ENCODE results near the genes TNNI3K, LHX8, SLC44A5 and AK5.

DNA sequence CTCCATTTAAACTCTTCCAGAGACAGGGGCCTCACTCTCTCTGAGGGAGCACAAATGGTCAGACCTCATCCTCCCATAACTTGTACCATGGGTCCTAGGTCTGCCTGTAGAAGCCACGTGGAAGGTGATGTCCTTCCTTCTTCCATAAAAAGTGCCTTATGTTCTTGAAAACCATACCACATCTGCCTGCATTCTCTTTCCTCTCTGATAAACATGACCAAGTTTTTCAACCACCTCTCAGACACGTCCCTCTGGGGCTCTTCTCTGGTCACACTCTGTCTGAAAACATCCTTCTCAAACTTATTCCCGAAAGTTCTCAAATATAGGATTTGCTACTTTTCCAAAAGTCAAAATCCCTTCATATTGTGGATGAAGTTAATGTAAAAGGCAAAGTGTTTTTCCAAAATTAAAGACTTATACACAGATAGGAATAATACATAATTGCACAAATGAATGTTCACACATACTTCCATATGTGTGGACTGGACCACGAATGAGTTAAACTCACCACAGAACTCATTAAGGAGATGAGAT, 72.8 kb downstream of the WLS start:
- RRBS, result no CpG with 5 or more reads among the region's 4 CpGs

GRCh38 chr1:68174711-68175118, 57.6 kb downstream of the WLS start:
- RRBS, result no CpG with 5 or more reads among the region's 3 CpGs

DNA sequence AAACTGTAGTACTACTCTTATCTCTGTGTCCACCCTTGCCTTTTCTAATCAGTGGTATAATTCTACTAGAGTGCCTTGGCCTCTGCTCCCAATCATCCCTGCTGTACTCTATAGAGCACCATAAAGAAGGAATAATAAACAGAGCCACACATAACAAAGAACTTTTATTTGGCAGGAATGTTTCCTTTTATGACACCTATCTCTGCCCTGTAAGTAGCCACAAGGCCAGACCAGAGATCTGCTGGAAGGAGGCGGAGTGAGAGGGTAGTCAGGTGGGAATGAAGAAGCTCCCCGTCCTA, 32.8 kb downstream of the WLS start:
- RRBS, result no CpG with 5 or more reads among the region's 2 CpGs

DNA sequence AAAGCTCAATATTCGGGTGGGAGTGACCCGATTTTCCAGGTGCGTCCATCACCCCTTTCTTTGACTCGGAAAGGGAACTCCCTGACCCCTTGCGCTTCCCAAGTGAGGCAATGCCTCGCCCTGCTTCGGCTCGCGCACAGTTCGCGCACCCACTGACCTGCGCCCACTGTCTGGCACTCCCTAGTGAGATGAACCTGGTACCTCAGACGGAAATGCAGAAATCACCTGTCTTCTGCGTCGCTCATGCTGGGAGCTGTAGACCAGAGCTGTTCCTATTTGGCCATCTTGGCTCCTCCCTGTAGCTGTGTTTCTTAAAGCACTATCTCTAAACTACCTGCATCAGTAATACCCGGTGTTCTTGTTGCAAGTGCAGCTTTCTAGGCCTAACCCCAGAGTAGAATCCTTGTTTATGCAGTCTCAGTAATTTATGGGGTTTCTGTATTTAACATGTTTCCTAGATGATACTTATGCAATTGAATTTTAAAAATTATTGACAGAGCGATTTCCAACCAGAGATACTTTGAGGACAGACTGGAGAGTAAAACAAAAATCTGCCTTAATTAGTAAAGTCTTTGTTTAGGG, 447.4 kb upstream of the LRRC7 start:
- RRBS, result no CpG with 5 or more reads among the region's 17 CpGs

DNA sequence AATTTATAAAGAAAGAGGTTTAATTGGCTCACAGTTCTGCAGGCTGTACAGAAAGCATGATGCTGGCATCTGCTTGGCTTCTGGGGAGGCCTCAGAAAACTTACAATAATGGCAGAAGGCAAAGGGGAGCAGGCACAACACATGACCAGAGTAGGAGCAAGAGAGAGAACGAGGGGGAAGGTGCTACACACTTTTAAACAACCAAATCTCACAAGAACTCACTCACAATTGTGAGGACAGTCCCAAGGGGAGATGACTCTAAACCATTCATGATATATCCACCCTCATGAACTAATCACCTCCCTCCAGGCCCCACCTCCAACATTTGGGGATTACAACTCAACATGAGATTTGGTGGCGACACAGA, 14.5 kb downstream of the CTH start:
- RRBS, result no CpG with 5 or more reads among the region's 2 CpGs

- RRBS, result no CpG with 5 or more reads among the region's 7 CpGs
Observed at GRCh38 chr1:71080032-71080490, 774 bp downstream of the ZRANB2 start.

DNA sequence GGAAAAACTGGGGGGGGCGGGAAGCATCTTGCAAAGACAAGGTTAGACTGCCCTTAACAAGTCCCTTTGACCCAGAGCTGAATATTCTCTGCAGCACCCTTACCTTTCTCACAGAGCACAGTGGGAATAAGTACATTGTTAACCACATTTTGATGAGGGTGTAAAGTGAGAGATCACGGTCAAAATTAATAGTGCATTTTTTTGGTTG, 275.7 kb downstream of the NEGR1 start:
- RRBS, result no CpG with 5 or more reads among the region's 2 CpGs

- RRBS, result no CpG with 5 or more reads among the region's 3 CpGs
Observed at GRCh38 chr1:74235177-74235671, at the start of gene TNNI3K. TNNI3K (plus strand) TSS chr1:74235387.

GRCh38 chr1:75092032-75092577, 42.1 kb upstream of the LHX8 start:
- RRBS, result no CpG with 5 or more reads among the region's 7 CpGs

DNA sequence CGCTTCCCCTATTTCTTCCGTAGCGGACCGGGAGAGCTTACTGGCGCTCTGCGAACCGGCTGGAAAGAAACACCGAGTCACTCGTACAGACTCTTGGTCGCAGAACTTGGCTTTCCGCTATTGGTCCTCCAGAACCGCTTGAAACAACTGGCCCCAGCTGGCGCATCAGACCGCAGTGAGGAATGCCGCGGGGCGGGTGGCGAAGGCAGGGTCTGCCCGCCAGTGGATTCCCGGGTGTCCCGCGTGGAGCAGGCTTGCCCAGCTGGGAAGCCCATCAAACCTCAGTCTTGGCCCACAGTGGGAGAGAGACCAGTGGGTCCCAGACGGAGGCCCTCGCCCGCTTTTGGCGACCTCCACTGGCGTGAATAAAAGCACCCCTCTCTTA, 4.0 kb upstream of the LHX8 start:
- RRBS, result 97% methylated on average over 4 of the region's 27 CpGs

DNA sequence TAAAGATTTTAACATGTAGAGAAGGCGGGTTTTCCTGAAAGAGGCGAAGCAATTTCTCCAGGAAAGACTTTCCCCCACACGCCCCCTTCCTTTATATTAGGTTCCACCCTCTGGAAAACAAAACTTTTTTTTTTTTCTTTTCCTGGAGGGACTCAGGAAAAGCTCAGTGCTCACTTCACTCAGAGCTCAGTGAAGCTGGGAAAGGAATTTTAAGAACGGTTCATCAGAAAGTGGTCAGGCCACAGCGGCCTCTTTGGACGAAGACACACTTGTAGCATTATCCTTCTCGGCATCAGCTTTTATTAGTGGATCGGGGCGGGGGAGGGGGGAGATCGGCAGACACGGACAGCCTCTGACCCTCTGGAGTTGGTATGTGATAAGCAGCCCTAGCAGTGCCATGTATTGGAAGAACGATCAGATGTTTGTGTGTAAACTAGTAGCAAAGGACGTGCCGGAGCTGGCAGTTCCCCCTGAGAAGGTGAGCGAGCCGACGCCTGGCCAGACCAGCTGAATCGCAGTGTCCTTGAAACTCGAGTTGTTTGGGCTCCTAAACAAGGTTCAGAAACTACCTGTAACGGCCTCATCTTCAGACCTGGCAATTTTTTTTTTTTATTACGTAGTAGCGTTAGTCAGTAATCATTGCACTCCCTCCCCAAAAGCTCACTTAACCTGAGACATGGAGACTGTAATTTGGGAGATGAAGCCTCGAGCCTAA, at the start of gene LHX8:
LHX8 (plus strand) TSS at position 166 of the 715 bp plus-strand sequence.
- RRBS, result no CpG with 5 or more reads among the region's 23 CpGs

DNA sequence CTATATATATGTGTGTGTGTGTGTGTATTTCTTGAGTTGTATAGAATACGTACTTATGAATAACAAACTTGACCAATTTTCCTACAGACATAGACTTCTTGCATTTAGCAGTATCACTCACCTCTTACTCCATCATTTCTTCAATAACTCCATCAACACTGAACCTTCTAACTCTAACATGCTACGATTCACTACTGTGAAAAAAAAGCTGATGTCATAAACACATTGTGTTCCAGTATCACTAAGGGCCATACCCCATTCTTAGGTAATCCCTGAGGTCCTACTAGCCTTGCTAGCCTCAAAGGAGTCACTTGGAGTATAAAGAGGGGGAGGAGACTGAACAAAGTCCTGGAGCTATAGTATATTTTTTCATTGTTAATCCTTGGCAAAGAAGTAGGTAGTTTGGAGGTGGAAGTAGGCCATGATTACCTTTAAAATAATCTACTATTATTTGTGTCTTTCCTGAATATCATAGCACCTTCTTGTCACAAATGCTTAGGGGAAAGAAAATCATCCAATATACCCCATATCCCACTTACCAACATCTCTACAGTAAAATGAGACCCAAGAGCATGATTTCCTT, at the start of gene SLC44A5:
SLC44A5 (minus strand) TSS at position 196 of the 583 bp plus-strand sequence.
- RRBS, result no CpG with 5 or more reads among the region's 2 CpGs

GRCh38 chr1:75725800-75726505, 1.4 kb downstream of the ACADM start:
- RRBS, result no CpG with 5 or more reads among the region's 16 CpGs

DNA sequence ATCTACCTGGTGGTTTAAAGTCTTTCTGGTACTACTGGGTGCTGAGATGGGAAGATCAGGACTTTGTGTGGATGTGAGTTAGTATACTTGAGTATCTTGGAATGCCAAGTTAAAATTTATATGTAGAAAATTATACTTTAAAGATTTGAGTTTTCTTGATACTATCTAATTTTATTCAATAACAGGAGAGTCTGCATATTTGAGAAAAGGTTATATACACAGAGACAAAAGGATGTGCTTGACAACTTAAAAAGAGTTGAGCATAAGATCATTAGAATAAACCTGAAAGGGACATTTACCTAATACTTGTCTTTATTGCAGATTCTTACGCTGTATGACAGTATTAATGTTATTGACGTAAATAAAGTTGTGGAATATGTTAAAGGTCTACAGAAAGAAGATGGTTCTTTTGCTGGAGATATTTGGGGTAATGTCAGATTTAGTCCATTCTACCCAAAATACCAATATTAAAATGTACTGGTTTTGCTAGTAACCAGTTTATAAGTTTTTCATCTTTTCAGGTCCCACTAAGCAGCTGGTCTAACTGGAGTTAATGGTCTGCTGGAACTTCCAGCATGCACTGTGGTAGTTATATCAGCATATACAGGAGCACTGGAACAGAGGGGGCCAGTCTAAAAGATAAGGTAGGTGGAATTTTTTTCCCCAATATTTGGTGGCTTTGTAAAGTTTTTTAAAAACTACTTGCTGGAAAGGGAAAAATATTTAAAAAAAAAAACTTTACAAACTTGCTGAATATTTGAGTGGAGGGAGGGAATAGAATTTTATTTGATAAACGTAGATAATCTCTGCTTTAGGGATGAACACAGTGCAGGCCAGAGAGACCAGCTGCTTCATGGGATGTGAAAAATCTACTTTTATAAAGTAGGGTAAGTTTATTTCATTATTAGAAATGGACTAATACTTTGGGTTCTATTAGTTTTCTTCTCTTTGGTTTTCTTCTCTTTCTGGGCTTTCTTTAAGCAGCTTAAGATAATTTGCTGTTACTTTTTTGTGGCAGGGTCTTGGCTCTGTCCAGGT, 3.9 kb downstream of the RABGGTB start:
- RRBS, result no CpG with 5 or more reads among the region's 3 CpGs

DNA sequence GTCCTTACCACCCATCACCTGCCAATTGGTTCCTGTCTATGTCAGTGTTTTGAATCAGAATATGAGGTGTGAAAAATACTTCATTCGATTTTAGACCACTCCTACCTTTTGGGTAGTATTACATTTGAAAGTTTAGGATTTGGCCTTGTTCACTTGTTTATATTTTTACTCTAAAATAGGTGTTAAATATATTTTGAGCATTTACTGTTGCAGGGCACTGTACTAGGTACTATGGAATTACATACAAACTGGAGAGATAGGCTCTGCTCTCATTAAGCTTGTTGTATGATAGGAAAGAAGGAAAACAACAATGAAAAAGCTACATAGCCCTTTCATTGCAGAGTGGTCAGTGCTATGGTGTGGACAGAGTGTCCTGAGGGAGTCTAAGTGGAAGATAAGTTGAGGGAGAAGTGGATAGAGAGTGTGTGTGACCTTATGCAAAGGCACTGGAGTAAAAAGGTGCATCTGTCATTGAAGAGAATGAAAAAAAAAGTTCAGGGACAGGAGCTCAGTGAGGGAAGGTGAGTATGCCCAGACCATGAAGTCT, 41.3 kb downstream of the ST6GALNAC3 start:
- RRBS, result no CpG with 5 or more reads among the region's 1 CpG

- RRBS, result 2% methylated on average over 58 of the region's 76 CpGs
Observed at GRCh38 chr1:77281672-77282288, at the start of gene AK5. AK5 (plus strand) TSS chr1:77282019.

- RRBS, result no CpG with 5 or more reads among the region's 2 CpGs
Observed at GRCh38 chr1:77431373-77431657, 149.5 kb downstream of the AK5 start.

DNA sequence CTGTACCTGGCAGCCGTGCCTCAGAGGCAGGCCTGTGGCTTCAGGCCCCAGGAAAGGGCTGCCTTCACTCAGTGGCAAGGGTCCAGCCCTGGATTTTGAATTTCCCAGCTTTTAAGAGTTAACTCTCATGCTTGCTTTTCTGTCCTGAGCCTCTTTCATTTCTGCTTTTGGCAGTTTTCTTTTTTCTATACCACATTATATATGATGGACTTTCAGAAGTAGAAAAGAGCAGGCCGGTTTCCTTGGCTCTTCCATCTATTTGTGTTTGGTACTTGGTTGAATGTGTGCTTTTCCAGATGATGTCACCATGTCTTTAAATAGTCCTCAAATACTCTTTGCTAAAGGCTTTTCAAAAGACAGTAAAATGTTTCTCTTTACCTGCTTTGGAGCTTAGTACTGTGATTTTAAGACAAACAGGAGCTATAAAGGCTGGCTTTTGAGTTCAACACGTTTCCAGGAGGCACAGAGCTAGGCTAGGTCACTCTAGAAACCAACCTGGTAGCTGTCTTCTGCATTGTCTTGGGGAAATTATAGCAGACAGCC, 186.7 kb downstream of the AK5 start:
- RRBS, result no CpG with 5 or more reads among the region's 3 CpGs

- RRBS, result no CpG with 5 or more reads among the region's 12 CpGs
Observed at GRCh38 chr1:77514062-77514883, 168.2 kb downstream of the ZZZ3 start.

GRCh38 chr1:77564300-77565473, 117.8 kb downstream of the ZZZ3 start:
- RRBS, result no CpG with 5 or more reads among the region's 2 CpGs

Measured in BE2C (cell line).